ENCODE data around the genes CNNM2, NEURL1 and CFAP43.

GRCh38 chr10:102769288-102770142 lies 25.8 kb downstream of the WBP1L start:
- PRO-cap, result no peak
- RRBS, 2 experiments, result no CpG with 5 or more reads among the region's 7 CpGs

- PRO-cap, result no peak
- RRBS, 2 experiments, result no CpG with 5 or more reads among the region's 7 CpGs
Measured at GRCh38 chr10:102800731-102801343, 36.4 kb downstream of the CYP17A1 start.

GRCh38 chr10:102917851-102918843 lies at the start of gene CNNM2:
Gene CNNM2 (plus strand): TSS chr10:102918294.
- PRO-cap, result bidirectional peak, plus-strand start at chr10:102918351, minus-strand start at chr10:102917948; bidirectional peak, plus-strand start at chr10:102918508, minus-strand start at chr10:102918427; bidirectional peak, plus-strand start at chr10:102918811, minus-strand start at chr10:102918743
- RRBS, 2 experiments, result 2 to 3% methylated on average over 9 of the region's 91 CpGs

GRCh38 chr10:103120999-103121206 lies 72.2 kb downstream of the NT5C2 start:
- PRO-cap, result no peak

GRCh38 chr10:103180929-103181707 lies 12.0 kb downstream of the NT5C2 start:
- PRO-cap, result no peak
- RRBS, 2 experiments, result no CpG with 5 or more reads among the region's 8 CpGs

GRCh38 chr10:103197096-103197597 lies 4.1 kb upstream of the NT5C2 start:
- PRO-cap, result no peak
- RRBS, 2 experiments, result no CpG with 5 or more reads among the region's 3 CpGs

DNA sequence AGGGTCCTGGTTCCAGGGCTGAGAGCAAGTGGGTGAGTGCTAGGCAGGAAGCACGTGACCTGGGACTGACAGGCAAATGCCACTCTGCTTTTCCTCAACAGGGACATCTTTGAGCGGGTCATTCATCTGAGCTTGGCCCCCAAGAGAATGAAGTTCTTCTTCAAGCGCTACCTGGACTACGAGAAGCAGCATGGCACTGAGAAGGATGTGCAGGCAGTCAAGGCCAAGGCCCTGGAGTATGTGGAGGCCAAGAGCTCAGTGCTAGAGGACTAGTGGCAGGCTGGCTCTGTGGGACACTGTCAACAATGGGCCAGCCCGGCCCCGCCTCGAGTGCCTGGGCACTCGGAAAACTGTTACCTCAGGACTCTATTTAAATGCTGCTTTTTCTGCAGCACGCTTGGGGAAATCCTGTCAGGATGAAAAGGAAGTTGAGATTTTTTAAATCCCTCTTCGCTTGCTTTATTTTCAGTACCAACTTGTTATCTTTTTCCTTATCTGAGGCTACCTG lies 6.8 kb downstream of the CALHM2 start:
- PRO-cap, result no peak
- RRBS, 2 experiments, result no CpG with 5 or more reads among the region's 10 CpGs

DNA sequence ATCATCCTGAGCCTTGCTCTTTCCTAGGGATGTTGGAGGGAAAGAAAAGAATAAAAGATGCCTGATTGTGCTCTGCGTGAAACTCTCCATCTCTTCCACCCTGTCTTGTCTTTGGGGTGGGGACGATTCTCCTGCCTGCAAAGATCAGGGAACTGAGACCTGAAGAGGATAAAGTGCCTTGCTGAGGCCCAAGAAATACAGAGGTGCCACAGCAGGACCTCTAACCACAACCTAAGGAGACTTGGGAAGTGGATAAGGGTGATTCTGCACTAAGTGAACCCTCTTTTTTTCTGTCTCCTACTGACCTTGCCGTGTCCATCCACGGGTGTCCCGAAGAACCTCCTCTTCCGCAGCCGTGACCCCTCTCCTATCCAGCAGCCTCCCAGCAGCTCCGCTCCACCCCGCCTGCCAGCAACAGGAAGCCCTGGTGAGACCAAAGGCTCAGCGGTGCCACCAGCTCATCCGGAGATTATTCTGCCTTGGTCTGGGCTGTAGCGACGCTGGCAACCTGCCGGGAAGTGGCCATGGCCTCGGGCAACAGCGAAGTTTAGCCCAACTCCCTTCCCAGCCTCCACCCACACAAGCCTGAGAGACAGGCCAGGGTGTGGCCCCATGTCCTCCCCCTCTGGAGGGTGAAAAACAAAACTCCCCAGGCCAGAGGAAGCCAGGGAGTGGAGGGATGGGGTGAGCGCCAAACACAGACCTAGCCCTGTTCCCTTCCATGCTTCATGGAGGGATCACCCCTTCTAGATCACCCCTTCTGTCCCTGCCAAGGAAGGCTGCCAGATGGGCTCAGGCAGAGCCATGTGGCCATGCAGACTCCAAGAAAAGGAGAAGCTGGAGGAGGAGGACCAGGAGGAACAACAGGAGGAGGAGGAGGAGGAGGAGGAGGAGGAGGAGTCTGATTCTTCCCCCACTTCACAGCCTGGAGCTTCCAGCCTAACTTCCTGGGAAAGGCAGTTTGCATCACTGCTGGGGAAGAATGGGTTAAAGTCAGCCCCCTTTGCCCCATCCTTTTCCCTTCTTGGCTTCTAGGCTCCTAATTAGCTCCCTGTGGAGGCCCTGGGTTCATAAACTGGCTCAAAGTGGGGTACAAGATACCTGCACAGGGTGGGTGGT lies 1.0 kb downstream of the CALHM2 start:
- PRO-cap, result no peak
- RRBS, 2 experiments, result 0 to 11% methylated on average over 2 to 4 of the region's 17 CpGs

GRCh38 chr10:103493361-103494145 lies at the start of gene NEURL1:
Gene NEURL1 (plus strand): TSS chr10:103493705.
- PRO-cap, result bidirectional peak, plus-strand start at chr10:103493800, minus-strand start at chr10:103493639
- RRBS, 2 experiments, result 16 to 20% methylated on average over 37 of the region's 99 CpGs

- PRO-cap, result no peak
- RRBS, 2 experiments, result 56 to 96% methylated on average over 9 of the region's 41 CpGs
Measured at GRCh38 chr10:103583724-103584606, 90.5 kb downstream of the NEURL1 start.

DNA sequence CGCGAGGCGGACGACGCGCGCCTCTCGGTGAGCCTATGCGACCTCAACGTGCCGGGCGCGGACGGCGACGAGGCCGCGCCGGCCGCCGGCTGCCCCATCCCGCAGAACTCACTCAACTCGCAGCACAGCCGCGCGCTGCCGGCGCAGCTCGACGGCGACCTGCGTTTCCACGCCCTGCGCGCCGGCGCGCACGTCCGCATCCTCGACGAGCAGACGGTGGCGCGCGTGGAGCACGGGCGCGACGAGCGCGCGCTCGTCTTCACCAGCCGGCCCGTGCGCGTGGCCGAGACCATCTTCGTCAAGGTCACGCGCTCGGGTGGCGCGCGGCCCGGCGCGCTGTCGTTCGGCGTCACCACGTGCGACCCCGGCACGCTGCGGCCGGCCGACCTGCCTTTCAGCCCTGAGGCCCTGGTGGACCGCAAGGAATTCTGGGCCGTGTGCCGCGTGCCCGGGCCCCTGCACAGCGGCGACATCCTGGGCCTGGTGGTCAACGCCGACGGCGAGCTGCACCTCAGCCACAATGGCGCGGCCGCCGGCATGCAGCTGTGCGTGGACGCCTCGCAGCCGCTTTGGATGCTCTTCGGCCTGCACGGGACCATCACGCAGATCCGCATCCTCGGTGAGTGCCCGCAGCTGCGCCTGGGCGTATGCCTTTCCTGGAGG lies 91.2 kb downstream of the NEURL1 start:
- PRO-cap, result no peak
- RRBS, 2 experiments, result 75 to 96% methylated on average over 49 to 54 of the region's 106 CpGs

- PRO-cap, result no peak
- RRBS, 2 experiments, result no CpG with 5 or more reads among the region's 30 CpGs
Measured at GRCh38 chr10:103637622-103638813, 144.5 kb downstream of the NEURL1 start.

- PRO-cap, result no peak
- RRBS, 2 experiments, result no CpG with 5 or more reads among the region's 17 CpGs
Measured at GRCh38 chr10:103682036-103682697, 173.2 kb downstream of the SH3PXD2A start.

GRCh38 chr10:103844017-103844830 lies 11.2 kb downstream of the SH3PXD2A start:
- PRO-cap, result no peak
- RRBS, 2 experiments, result no CpG with 5 or more reads among the region's 6 CpGs

- PRO-cap, result no peak
- RRBS, 2 experiments, result no CpG with 5 or more reads among the region's 11 CpGs
Measured at GRCh38 chr10:103910759-103911758, 6.9 kb downstream of the STN1 start.

- PRO-cap, result no peak
Measured at GRCh38 chr10:103999657-104000052, 32.7 kb downstream of the SLK start.

- PRO-cap, result no peak
- RRBS, 2 experiments, result no CpG with 5 or more reads among the region's 5 CpGs
Measured at GRCh38 chr10:104031172-104031820, 54.4 kb downstream of the COL17A1 start.

- PRO-cap, result no peak
- RRBS, 2 experiments, result no CpG with 5 or more reads among the region's 18 CpGs
Measured at GRCh38 chr10:104033056-104034018, 52.3 kb downstream of the COL17A1 start.

- PRO-cap, result no peak
- RRBS, 2 experiments, result no CpG with 5 or more reads among the region's 11 CpGs
Measured at GRCh38 chr10:104122329-104122582, 285 bp downstream of the SFR1 start.

DNA sequence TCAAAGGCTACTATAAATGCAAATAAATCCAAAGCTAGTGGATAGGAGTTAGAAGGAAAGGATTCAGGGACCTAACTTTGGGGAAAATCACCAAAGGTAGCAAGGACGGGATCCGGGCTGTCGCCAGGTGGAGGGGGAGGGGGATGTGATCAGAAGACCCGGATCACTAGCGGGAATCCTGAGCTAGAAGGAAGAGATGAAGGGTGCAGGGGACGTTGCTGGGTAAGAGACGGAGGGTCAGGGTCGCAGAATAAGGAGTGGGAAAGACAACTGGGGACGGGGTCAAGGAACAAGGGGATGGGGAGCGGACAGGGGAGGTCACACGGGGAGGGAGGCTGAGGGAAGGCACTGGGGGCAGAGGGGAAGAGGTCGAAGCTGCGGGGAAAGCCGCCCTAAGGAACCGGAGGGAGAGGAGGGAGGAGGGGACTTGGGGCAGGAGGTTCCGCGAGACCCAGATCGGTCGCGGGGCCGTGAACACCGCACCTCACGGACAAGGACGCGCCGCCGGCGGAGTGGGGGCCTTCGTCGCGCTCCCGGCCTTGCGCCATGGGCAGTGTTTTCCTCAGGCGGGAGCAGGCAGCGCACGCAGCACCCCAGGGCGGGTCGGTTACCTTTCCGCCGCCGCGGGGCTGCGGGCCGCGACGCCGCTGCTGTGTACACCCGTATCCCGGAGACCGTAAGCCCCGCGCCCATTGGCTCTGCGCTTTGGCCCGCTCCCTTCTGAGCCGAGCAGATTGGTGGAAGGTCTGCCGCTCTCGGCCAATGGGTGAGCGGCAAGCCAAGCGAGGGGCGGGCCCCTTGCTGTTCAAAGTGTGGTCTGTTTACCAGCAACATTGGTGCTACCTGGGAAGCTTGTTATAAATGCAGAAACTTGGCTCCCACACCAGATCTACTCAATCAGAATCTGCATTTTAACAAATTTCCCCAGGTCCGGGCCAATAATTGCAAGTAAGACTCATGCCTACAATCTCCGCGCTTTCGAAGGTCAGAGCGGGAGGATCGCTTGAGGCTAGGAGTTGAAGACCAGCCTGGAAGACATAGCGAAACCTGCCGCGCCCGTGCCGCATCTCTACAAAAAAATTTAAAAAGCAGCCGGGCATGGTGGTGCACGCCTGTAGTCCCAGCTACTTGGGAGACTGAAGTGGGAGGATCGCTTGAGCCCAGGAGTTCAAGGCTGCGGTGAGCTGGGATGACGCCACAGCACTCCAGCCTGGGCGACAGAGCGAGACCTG lies at the start of gene CFAP43:
Gene CFAP43 (minus strand): TSS at position 666 of the 1,232 bp plus-strand sequence.
- PRO-cap, result bidirectional peak, plus-strand start at position 172 of the sequence, minus-strand start at position 147 of the sequence; bidirectional peak, plus-strand start at position 454 of the sequence, minus-strand start at position 427 of the sequence; bidirectional peak, plus-strand start at position 781 of the sequence, minus-strand start at position 609 of the sequence; bidirectional peak, plus-strand start at position 1,074 of the sequence, minus-strand start at position 1,080 of the sequence
- RRBS, 2 experiments, result 0% methylated on average over 1 of the region's 78 CpGs; no CpG with 5 or more reads in 1 of the 2 experiments